Ovary (tissue), 7 donors: Measurements from ENCODE around the genes BMP4 and ATG14.

- PRO-cap, 7 experiments = no peak in any of the 7 experiments
- RAMPAGE, long total RNA, 2 experiments = no peak in any of the 2 experiments
Observed at GRCh38 chr14:53245050-53245490, 91.9 kb upstream of the DDHD1 start.

DNA sequence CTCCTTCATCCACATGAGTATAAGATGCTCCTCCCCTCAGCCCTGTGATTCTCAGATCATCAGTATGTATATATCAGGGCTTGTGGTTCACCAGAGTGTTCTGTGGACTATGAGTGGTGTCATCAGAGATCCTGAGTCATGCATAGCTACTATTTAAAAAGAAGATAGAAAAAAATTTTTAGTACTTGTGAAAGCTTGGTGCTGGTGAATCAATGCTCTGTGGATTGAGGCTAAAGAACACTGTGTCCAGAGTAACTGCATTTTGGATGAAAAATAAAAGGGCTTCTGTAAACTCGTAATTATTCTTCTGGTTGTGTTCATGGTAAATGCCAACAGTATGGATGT is 285.8 kb downstream of the BMP4 start:
- PRO-cap, 7 experiments = no peak in any of the 7 experiments
- RAMPAGE, long total RNA, 2 experiments = no peak in any of the 2 experiments

DNA sequence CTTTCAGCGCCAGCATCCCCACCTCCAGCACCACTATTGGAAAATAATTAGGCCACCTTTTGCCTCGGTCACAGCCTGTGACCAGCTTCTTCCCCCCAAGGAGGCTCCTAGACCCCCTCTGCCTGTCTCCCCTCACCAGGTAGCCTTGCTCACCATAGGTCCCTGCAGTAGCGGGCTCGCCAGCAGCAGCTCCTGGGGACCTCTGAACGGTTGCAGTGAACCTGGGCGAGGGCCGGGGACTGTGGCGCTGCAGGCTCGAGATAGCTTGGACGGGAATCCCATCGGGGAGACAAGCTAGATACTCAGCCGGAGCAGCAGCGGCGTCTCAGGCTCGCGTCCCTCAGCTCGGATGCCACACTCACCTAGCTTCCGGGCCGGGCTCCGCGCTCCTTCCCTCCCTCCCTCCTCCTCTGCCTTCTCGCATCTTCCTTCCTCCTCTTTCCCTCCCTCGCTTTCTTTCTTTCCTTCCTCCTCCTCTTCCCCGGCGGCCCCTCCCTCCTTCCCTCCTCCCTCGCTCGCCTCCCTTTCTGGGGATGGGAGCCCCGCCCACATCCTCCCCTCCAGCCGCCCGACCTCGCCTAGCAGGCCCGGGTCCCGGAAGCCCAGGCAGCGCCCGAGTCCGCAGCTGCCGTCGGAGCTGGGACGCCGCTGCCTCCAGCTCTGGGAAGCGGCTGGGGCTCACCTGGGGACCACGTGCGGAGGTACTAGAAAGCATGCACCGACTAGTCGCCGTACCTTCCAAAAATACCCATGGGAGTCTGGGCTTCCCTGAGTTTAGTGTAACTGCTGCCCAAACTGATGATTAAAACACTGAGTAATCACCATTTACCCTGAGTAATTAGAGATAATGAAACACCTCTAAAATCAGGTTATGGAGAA is at the start of gene BMP4:
TSS of gene BMP4 (minus strand) at position 429 of the 879 bp plus-strand sequence.
- PRO-cap, 7 experiments = peak in 7 of 7 experiments; most common plus-strand start position 605 of the sequence (in 3); most common minus-strand start position 360 of the sequence (in 2)
- RAMPAGE, long total RNA, 2 experiments = start-site peak on the minus strand in 2 of 2 experiments, centred at positions 422 to 426 of the sequence, 19 to 21 reads per replicate

DNA sequence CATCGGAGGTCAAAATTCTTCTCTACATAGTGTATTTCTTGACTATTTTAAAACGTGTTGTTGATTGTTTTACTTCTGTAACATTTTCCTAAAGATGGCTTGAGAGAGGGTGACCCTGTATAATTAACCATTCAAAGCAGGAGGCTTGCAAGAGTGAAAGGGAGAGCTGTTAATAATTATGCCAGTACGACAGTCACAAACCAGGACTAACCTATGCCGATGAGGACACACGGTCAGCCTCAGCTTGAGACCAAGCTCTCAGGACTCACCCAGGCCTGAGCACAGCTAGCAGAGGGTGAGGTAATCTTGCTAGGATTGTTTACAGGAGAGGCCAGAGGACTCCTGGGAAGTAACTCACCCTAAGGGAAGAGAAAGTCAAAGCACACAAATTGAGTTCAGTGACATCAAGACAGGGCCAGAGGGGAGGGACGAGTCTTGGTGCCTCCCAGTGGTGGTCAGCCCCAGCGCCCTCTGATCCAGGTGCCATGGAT is 29.8 kb upstream of the CDKN3 start:
- PRO-cap, 7 experiments = peak in 6 of 7 experiments; most common plus-strand start position 415 of the sequence (in 6); most common minus-strand start position 294 of the sequence (in 2)
- RAMPAGE, long total RNA, 2 experiments = no peak in any of the 2 experiments

DNA sequence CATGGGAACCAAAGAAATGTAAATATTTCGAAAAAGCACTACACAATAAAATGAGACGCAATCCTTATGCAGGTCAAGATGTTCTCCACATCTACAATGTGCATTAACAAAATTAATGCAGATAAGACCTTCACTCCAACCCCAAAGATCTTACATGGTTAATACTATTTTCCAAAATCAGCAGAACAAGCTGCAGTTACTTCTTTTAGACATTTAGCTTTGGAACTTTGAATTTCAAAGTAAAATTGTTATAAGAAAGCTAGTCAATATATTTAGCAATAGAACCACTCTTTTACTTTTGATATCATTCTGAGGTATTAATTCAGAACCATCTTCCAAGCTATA is 17.4 kb downstream of the CNIH1 start:
- PRO-cap, 7 experiments = no peak in any of the 7 experiments
- RAMPAGE, long total RNA, 2 experiments = no peak in any of the 2 experiments

- PRO-cap, 7 experiments = no peak in any of the 7 experiments
- RAMPAGE, long total RNA, 2 experiments = no peak in any of the 2 experiments
Observed at GRCh38 chr14:54569860-54570804, 3.2 kb downstream of the SAMD4A start.

DNA sequence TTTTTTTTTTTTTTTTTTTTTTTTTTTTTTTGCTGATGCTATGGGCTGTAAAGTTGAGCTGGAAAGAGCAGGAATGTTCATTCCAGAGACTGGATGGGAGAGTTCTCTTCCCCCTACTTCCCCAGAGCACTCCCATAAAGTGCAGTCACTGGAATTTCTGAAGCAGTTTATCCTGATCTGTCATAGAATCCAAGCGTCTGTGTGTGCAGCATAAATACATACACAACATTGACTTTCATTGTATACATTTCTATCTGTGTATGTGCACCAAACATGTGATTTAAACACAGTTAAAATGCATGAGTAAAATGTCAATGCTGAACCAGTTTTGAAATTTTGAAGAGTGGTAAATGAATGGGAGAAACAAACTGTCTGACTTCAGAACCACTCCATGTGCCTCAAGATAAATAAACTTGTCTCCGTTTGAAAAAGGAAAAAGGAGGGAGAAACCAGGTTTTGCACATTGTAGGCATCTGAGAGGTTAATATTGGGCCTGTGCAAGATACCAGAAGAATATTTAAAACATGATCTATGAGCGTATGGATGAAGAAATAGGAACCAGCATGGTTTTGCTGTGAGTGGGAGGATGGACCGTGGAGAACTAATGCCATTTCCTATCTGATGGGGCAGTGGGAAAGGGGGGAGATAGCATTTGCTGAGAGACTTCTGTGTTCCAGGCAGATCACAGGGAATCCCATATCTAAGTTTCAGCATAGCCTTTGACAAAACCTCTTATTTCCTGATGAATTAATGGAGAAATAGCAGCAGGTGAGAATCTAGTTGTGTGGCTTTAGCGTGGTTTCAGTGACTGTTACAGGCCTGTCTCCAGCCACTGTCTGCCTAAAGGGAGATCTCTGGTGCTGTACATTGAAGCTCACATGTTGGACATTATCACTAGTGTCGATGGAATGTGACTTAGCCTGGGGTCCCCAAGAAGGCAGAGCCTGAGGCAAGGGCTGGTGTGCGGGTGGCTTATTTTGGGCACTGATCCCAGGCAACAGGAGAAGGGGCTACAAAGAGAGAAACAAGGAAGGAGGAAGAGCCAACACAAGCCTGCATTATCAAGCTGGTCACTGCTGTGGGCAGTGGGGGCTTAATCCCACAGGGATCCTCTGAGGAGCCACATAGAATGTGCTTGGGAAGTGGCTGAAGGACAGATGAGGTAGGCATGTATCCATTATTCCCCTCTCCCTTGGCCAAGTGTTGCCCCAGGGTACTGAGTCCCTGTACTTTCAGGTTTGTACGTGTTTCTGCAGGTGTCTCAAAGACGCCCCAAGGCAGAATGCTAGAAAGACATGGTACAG is 9.5 kb downstream of the SAMD4A start:
- PRO-cap, 7 experiments = no peak in any of the 7 experiments
- RAMPAGE, long total RNA, 2 experiments = no peak in any of the 2 experiments

DNA sequence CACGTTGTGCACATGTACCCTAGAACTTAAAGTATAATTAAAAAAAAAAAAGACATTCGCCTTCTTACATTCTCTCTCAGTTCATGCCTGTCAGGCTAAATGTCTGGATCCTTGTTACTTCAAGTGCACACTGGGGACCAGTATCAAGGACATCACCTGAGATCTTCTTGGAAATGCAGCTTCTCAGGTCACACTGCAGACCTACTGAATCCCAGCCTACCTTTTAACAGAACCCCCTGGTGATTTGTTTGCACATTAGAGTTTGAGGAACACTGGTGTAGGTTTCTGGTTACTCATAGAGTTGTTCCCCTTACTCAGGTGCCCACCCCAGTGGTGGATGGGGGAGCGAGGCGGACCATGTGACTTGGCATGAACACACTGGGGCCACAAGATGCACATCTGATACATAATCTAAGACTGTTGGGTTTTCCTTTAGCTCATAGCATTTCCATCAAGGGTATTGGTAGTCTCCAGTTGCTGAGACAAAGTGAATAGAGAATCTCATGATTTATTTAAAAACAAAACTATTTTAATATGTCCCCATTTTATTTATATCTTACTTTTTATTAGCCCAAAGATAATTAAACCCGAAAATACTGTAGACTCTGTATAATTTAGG is 35.9 kb downstream of the SAMD4A start:
- PRO-cap, 7 experiments = no peak in any of the 7 experiments
- RAMPAGE, long total RNA, 2 experiments = no peak in any of the 2 experiments

- PRO-cap, 7 experiments = no peak in any of the 7 experiments
- RAMPAGE, long total RNA, 2 experiments = no peak in any of the 2 experiments
Observed at GRCh38 chr14:54642495-54643436, 75.8 kb downstream of the SAMD4A start.

- PRO-cap, 7 experiments = no peak in any of the 7 experiments
- RAMPAGE, long total RNA, 2 experiments = no peak in any of the 2 experiments
Observed at GRCh38 chr14:54698017-54698999, 131.4 kb downstream of the SAMD4A start.

GRCh38 chr14:54772667-54772948 is 130.0 kb downstream of the GCH1 start:
- PRO-cap, 7 experiments = no peak in any of the 7 experiments
- RAMPAGE, long total RNA, 2 experiments = no peak in any of the 2 experiments

GRCh38 chr14:54784725-54785104 is 117.9 kb downstream of the GCH1 start:
- PRO-cap, 7 experiments = no peak in any of the 7 experiments
- RAMPAGE, long total RNA, 2 experiments = no peak in any of the 2 experiments

DNA sequence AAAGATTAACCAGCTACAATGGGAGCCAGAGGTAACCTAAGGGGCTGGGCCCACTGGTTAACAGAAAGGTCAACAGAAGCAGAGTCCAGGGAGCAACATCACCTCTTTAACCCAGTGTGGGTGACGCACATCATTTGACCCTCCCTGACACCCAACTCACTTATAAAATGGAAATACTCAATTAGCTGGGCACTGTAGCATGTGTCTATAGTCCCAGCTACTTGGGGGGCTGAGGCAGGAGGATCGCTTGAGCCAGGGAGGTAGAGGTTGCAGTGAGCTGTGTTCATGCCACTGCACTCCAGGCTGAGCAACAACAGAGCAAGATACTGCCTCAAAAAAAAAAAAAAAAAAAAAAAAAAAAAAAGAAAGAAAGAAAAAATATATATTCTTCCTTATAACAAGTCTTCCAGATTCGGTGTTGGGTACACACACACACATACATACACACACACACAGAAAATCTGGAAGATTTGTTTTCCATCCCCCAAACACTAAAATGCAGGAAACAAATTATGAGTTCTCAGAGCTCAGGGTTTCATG is 64.7 kb downstream of the GCH1 start:
- PRO-cap, 7 experiments = no peak in any of the 7 experiments
- RAMPAGE, long total RNA, 2 experiments = no peak in any of the 2 experiments

- PRO-cap, 7 experiments = no peak in any of the 7 experiments
- RAMPAGE, long total RNA, 2 experiments = no peak in any of the 2 experiments
Observed at GRCh38 chr14:54838975-54839604, 63.5 kb downstream of the GCH1 start.

DNA sequence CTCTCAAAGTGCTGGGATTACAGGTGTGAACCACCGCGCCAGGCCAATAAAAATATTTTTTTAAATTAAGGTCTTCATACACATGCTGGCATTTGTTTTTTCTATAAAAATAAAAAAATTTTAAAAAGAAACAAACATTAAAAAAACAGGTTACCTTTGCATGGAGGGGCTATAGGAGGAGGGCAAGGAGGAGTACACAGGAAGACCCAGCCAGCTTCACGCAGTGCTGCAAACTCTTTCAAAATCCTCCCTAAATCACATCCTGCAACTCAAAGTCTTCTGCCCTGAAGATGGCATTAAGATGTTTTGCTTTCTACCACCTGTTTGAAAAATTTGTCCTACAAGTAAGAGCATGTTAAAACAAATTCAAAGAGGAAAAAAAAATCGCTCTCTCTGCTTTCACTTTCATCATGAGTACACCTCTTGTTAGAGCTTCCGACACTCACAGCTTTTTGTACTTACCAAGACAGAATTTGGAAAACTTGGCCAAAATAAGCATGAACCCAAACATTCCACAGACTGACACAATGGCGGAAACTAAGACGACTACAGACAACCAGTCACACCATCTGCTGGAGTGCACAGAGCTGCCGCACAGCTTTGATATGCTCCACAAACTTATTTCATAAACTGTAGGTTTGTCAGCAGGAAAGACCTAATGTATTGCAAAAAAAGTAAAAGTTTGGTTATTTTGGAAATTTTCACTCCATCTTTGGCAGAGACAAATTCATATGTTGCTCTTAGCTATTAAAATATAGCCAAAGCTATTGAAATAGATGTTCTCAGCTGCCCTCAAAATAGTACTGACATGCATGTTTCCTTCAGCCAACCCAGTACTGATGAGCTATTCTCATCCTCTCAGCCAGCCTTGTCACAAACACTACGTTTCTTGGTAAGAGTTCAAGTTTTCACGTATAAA is 21.3 kb downstream of the GCH1 start:
- PRO-cap, 7 experiments = peak in 3 of 7 experiments; most common plus-strand start position 853 of the sequence (in 2); most common minus-strand start position 808 of the sequence (in 1)
- RAMPAGE, long total RNA, 2 experiments = no peak in any of the 2 experiments

GRCh38 chr14:54901993-54902578 is 540 bp downstream of the GCH1 start:
- PRO-cap, 7 experiments = peak in 5 of 7 experiments; most common plus-strand start chr14:54902325 (in 4); most common minus-strand start chr14:54902199 (in 2)
- RAMPAGE, long total RNA, 2 experiments = no peak in any of the 2 experiments

- PRO-cap, 7 experiments = no peak in any of the 7 experiments
- RAMPAGE, long total RNA, 2 experiments = no peak in any of the 2 experiments
Observed at GRCh38 chr14:55121876-55122232, 7.2 kb upstream of the LGALS3 start.

DNA sequence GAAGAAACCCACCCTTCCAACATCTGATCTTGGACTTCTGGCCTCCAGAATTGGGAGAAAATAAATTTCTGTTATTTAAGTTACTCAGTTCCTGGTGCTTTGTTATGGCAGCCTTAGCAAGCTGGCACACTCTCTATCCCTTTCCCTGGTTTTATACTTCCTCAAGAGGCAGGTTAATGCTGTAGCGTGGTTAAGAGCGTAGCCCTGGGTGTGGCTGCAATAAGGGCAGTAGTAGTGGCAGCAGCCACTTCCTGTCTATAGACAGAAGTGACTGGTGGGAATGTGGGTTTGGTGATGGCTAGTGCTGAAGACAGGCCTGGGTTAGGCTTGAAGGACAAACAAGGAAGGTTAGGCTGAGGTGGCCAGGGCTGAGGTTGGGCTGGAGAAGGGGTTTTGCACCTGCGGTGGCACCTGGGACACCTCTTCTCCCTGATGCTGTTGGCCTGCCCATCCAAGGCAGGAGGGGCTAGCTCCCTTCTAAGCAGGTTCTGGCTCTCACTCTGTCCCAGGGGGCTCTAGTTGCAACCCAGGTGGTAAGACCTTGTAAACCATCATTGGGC is 3.6 kb upstream of the LGALS3 start:
- PRO-cap, 7 experiments = no peak in any of the 7 experiments
- RAMPAGE, long total RNA, 2 experiments = no peak in any of the 2 experiments

DNA sequence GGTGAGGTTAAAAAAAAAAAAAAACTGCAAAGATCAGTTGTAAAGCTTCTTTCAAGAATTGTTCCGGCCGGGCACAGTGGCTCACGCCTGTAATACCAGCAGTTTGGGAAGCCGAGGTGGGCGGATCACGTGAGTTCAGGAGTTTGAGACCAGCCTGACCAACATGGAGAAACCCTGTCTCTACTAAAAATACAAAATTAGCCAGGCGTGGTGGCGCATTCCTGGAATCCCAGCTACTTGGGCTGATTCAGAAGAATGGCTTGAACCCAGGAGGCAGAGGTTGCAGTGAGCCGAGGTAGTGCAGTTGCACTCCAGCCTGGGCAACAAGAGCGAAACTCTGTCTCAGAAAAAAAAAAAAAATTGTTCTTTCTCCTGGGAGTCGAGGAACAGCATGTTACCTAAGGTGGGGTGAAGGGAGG is 13.8 kb downstream of the FBXO34 start:
- PRO-cap, 7 experiments = no peak in any of the 7 experiments
- RAMPAGE, long total RNA, 2 experiments = no peak in any of the 2 experiments

DNA sequence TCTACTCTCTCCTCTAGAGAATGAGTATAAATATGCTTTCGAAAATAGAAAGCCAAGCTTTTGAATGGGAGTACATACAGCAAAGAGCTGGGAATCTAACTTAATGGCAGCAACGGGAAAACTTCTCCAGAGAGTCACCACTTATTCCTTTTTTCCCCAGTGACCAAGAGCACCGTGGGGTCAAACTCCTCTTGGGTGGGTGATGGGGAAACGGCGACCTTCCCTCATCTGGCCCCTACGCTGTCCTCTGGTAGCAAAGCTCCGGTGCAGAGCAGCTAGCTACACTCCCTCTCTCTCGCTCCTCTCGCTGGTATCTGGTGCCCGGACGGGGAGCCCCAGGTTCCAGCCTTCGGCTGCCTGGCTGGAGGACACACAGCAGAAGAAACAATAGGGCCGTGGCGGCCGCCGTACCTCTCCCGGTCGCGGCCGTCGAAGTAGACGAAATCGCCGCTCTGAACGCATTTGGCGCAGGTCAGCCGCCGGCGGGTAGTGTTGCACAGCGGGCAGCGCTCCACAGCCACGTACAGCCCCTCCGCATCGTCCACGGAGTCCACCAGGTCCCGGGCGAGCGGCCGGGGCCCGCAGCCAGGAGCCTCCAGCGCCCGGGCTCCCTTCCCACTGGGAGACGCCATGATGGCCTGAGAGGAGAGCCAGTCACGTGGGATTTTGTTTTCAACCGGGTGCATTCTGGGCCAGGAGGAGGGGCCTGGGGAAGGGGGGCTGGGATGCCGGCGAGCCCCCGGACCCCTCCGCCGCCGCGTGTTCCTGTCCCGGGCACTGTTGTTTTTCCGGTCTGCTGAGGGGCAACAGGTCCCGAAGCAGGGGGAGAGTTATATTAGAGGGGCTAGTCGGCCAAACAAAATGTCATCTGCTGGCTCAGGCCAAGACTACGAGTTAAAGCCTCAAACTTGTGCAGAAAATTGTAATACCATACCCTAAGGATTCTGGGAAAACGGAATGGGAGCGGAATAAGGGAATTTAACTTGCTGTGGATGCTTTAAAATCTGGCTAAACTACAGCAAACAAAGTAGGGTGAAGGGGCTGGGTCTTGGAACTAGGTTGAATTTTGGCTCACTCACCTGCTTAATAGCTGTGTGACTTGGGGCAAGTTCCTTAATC is at the start of gene ATG14:
TSS of gene ATG14 (minus strand) at position 640 of the 1,119 bp plus-strand sequence.
- PRO-cap, 7 experiments = peak in 7 of 7 experiments; most common plus-strand start position 752 of the sequence (in 7); most common minus-strand start position 640 of the sequence (in 7)
- RAMPAGE, long total RNA, 2 experiments = start-site peak on the minus strand in 2 of 2 experiments, centred at positions 643 to 645 of the sequence, 1,042 to 1,306 reads per replicate